Ileum (tissue), 1 donor: ENCODE data around the genes SPINK2 and ADGRL3.

GRCh38 chr4:55553470-55554025 lies 6.8 kb upstream of the CLOCK start:
- PRO-cap: no peak

DNA sequence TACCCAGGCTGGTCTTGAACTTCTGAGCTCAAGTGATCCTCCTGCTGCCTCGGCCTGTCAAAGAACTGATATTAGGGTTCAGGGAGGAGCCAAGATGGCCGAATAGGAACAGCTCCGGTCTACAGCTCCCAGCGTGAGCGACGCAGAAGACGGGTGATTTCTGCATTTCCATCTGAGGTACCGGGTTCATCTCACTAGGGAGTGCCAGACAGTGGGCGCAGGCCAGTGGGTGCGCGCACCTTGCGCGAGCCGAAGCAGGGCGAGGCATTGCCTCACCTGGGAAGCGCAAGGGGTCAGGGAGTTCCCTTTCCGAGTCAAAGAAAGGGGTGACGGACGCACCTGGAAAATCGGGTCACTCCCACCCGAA lies 17.0 kb downstream of the NMU start:
- PRO-cap: no peak

DNA sequence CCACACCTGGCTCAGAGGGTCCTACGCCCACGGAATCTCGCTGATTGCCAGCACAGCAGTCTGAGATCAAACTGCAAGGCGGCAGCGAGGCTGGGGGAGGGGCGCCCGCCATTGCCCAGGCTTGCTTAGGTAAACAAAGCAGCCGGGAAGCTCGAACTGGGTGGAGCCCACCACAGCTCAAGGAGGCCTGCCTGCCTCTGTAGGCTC lies 16.7 kb downstream of the NMU start:
- PRO-cap: no peak

DNA sequence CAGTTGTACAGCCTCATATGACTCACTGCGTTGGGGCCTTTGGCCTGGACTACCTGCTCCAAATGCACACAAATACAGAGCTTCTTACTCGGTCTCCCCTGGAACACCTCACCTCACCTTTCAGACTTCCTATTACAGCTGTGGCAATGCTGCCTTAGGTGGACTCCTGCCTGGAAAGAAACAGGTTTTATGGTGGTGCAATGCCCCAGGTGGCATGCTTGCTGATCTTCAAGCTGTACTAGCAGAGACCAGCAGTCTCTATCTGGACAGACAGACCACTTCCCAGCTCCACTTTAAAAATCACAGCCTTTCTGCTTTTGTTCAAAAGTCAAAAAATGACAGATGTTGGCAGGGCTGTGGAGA lies 85.6 kb upstream of the EXOC1L start:
- PRO-cap: no peak

DNA sequence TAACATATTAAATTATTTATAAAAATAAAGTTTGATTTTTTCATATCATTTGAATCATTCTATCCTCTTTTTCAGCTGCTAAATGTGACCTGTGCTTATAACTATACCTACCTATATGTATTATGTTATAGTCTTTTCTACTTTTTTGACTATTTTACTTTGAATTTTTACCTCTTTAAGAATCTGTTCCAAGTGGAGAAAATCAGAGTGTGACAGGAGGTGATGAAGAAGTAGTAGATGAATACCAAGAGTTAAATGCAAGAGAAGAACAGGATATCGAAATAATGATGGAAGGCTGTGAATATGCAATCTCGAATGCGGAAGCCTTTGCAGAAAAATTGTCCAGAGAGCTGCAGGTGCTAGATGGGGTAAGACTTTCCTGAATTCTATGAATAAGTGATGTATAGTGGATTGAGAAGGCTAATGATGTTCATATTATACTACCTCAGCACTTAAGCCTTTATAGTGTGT lies 14.7 kb downstream of the EXOC1 start:
- PRO-cap: no peak

- PRO-cap: no peak
Measured at GRCh38 chr4:55896610-55897045, 43.2 kb downstream of the EXOC1 start.

DNA sequence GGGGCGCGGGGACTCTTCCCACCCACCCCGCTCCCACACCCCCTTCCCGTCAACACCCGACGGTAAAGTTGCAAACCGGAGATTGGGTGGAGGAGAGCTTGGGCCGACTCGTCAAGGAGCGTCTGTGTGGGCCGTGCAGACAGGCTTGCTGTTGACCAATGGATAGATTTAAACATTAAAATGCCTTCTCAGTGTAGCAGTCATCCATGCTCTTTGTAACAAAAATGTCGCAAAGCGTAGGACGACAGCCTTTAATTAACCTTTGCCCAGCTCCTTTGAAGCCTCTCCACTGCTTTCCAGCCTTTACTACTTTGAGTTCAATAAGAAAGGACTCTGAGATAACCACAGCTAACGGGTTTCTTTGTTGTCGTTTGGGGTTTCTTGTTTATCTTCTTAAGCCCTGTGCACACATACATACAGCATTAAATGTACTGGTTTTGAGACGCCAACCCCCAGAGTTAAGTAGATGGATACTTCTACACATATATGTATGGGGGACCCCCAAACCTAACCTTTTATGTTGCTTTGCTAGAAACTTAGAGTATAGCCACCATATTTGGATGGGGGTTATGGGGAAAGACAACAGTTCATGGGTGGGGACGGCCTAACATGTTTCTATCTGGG lies 579 bp downstream of the CEP135 start:
- PRO-cap: bidirectional peak, plus-strand start at position 78 of the sequence, minus-strand start outside the sequence

GRCh38 chr4:56009379-56009958 lies 39.4 kb upstream of the CRACD start:
- PRO-cap: no peak

DNA sequence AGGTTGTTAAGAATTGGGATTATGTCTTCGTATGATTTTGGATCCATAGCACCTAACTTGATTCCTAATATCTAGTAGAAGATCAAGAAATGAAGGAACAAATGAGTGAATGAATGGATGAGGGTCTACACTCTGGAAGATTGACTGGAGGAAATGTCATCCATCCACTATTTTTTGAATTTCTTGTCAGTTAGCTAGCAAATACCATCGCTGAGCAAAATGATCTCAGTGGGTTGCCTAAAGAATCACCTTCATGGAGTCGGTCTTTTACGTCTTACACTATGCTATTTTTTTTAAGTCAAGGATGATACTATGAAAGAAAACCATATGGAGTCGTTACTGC lies 108.4 kb downstream of the CRACD start:
- PRO-cap: no peak

- PRO-cap: no peak
Measured at GRCh38 chr4:56314593-56314949, 72.7 kb downstream of the AASDH start.

DNA sequence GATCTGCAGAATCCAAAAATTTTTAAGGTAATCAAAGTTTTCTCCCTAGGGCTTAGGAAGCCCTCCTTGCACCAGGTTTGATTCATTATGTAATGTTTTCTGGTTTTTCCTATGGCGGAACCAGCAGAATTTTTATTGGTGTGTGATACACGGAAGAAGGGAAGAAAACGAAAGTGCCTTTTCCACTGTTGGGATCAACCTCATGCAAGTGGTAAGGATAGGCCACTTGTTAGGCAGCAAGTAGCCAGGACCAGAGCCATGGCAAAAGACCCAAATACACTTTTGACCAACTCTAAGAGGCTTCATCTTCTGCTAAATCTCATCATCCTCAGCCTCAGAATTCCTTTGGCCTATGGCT lies 21.3 kb downstream of the PPAT start:
- PRO-cap: no peak

DNA sequence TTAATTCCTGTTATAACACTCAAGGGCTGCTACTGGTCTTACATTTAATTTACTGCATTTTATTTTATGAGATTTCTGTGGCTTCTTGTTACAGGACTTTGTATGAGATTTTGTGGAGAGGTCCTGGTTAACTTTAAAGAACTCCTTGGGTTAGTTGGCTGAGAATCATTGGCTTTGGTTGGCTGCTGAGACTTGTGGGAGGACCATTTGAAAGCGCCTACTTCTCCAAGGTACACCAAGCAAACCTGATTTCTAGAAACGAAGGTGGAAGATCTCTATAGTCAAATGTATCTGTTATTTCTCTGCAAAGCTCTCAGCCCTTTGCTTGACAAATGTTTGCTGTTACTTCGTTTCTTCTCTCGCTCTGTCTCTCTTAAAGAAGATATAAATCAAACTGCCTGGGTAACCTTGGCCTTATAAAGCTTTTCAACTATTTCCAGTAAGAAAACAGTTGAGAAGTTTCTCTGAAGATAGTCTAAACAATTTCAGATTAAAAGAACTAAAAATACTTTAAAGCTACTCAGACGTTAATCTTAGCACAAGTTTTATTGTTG lies 22.8 kb downstream of the HOPX start:
- PRO-cap: no peak

GRCh38 chr4:56821193-56821920 lies at the start of gene SPINK2:
Gene SPINK2, minus strand, starts transcription at chr4:56821701.
- PRO-cap: unidirectional peak, minus-strand start at chr4:56821691

DNA sequence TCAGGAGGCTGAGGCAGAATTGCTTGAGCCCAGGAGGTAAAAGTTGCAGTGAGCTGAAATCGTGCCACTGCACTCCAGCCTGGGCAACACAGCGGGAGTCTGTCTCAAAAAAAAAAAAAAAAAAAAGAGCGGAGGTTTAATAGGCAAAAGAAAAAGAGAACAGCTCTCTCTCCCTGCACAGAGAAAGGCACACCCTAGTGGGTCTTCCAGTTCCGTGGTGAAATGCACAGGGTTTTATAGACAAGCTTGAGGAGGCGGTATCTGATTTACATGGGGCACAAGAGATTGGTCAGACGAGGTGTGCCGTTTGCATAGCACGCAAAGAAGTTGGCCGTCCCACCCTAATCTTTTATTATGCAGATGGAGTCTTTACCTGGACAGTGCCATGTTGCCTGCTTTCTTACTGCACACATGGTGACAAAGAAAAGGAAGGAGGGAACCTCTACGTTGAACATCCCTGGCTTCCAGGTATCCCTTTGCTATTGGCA lies 33.5 kb upstream of the REST start:
- PRO-cap: bidirectional peak, plus-strand start at position 359 of the sequence, minus-strand start at position 181 of the sequence

- PRO-cap: bidirectional peak, plus-strand start at chr4:56977011, minus-strand start at chr4:56976901
Measured at GRCh38 chr4:56976655-56977366, 595 bp downstream of the NOA1 start.

GRCh38 chr4:56979028-56980100 lies 668 bp downstream of the POLR2B start:
- PRO-cap: no peak

DNA sequence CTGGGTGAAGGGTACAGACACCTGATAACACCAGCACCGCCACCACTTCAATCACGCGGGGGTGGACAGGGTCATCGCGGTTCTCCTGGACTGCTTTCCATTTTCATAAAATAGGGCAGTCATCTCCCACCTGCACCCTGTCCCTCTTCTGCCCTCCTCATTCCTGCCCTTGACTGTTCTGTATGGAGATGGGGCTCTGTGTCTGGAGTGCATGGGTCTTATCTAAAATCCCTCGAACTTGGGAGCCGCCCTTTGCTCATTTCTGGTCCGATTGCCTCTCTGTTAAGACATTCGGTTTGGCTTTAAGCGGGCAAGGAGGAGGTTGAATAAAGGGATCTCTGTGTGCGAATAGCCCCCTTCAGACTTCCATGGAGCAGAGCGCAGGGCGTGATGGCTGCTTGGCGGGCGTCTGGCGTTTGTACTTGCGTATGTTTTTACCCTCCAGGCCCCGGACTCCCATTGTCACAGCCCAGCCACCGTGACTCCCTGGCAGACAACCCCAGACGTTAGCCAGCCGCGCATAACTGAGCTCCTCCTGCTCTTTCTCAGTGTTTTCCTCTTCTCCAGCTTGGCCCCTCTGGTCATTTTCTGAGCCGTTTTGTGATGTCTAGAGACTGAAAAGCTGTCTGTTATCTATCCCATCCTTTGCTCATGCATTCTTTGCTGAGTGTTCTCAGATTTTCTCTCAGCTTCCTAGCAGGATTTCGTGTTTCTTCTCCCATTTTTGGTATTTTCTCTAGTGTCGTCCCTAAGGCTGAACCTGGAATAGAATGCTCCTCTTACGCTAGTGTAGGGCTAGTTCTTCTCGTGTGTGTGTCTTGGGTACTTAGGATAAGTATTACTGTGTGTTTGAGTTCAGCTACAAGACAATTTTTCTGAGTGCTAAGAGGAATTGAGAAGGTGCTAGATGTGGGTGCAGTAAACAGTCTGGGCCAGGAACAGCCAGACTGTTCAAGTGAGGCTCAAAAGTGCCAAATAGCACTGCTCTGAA lies 54.3 kb downstream of the IGFBP7 start:
- PRO-cap: no peak

GRCh38 chr4:60564933-60565265 lies 635.2 kb upstream of the ADGRL3 start:
- PRO-cap: no peak

DNA sequence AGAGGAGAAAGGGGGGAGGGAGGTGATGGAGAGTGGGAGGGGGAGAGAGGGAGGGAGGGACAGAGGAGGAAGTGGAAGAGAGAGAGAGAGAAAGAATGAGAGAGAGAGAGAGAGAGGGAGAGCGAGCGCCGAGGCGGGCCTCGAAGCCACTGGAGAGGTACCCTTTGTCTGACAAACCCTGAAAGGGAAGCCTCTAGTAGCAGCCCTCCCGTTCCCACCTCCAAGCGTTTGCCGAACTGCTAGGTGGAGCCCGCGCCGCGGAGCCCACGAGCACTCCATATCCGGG lies 226 bp upstream of the ADGRL3 start:
- PRO-cap: no peak

DNA sequence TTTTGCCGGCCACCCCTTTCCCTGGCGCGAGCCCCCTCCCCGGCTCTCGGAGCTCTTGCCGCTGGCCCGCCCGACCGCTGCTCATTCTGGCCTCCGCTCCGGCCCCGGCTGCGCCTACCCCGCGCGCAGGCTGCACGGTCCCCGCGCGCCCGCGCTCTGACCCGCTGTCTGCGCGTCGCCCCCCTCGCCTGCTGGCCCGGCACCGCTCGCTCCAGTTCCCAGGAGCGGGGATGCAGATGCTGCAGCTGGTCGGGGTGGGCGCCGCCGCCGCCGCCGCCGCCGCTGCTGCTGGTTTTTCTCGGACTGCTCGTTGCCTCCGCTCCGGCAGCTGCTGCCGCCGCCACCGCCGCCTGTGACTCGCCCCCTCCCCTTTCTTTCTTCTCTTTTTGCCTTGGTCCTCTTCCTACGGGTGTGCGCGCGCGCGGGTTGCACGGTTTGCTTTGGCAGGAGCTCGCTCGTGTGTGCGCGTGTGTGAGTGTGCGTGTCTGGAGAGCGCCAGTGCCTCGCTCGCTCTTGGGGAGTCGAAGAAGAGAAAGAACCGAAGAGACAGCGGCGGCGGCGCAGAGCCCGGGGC lies at the start of gene ADGRL3:
Gene ADGRL3, plus strand, starts transcription at position 84 of the 574 bp plus-strand sequence.
- PRO-cap: no peak